ENCODE measurements around a stretch of chr13.

GRCh38 chr13:18609402-18609637 lies 572.3 kb downstream of the TUBA3C start:
- CAGE, long polyA plus RNA, result no peak
- RRBS, result 7% methylated on average over 7 of the region's 29 CpGs

DNA sequence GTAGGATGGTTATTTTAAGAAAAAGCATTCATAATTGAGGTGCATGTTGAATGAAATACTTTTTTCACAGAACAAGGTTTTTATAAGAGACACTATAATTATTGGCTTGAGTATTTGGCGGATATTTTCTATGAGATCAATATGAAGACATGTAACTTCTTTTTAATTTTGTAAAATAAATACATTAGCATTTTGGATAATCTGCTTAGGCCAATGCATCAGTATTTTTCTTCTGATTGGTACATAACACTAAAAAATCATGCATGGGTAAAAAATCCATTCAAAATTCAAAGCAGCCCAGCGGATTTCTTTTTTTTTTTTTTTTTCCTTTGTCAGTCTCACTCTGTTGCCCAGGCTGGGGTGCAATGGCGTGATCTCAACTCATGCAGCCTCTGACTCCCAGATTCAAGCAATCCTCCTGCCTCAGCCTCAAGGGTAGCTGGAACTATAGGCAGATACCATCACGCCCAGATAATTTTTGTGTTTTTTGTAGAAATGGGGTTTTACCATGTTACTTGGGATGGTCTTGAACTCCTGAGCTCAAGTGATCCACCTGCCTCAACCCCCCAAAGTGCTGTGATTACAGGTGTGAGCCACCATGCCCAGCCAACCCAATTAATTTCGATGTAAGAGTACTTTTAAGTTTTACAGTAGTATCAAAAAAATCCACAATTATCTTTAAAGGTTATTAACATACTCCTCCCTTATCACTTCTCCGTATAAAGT lies 68.4 kb downstream of the PSPC1 start:
- CAGE, long polyA plus RNA, result no peak
- RRBS, result no CpG with 5 or more reads among the region's 6 CpGs

DNA sequence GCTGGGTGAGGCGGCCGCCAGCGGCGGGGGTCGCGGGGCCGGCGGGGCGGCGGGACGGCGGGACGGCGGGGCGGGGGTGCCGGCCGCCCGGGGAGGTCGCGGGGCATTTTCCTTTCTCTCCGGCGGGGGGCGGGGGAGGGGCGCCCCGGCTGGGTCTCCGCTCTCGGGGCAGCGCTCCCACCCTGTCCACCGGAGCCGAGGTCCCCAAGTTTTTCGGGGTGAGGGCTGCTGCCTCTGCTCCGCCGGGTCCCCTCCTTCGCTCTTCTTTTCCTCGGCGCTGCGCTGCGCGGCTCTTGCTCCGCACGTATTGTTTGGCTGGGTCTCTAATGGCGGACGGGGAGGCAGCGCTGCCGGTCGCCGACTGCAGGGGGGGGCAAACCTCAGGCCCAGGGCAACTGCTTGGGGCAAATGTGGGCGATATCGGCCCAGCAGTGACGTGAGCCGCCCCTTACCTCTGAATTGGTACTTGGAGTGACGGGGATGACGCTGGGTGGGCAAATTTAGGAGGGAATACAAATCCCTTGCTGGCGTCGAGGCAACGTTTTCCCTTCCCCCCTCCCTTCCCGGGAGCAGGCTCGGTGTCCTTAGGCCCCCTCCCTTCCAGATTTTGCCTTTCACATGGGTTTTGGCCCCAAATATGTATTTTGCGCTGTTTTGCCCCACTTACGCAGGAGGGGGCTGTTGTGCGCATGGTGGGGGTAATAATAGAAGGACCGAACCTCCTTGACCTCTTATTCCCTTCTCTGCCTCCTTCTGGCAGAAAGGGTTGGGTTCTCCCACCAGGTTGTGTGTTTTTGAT lies 803 bp downstream of the ZMYM2 start:
- CAGE, long polyA plus RNA, result no peak
- RRBS, result 3% methylated on average over 19 of the region's 62 CpGs

DNA sequence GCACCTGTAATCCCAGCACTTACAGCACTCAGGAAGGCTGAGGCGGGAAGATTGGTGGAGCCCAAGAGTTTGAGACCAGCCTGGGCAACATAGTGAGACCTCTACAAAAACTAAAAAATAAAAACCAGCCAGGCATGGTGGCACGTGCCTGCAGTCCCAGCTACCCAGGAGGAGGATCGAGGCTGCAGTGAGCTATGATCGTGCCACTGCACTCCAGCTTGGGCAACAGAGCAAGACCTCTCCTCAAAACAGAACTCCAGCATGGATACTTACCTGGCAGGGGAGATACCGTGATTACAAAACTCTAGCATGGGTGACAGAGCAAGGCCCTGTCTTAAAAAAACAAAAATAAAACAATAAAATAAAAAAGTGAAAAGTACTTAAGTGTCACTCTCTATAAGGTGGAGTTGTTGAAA lies 95.3 kb downstream of the GJA3 start:
- CAGE, long polyA plus RNA, result no peak
- RRBS, result no CpG with 5 or more reads among the region's 5 CpGs

GRCh38 chr13:20461395-20461786 lies 64.3 kb downstream of the CRYL1 start:
- CAGE, long polyA plus RNA, result no peak
- RRBS, result no CpG with 5 or more reads among the region's 2 CpGs

- CAGE, long polyA plus RNA, result no peak
- RRBS, result no CpG with 5 or more reads among the region's 9 CpGs
These were observed 49.4 kb downstream of the CRYL1 start for GRCh38 chr13:20476282-20476694.

GRCh38 chr13:20559964-20560292 lies 7.0 kb upstream of the IFT88 start:
- CAGE, long polyA plus RNA, result no peak
- RRBS, result no CpG with 5 or more reads among the region's 3 CpGs

GRCh38 chr13:20712500-20713108 lies 9.1 kb downstream of the IL17D start:
- CAGE, long polyA plus RNA, result no peak
- RRBS, result 0% methylated on average over 5 of the region's 31 CpGs

- CAGE, long polyA plus RNA, result no peak
- RRBS, result 88% methylated on average over 2 of the region's 10 CpGs
These were observed 25.4 kb downstream of the IL17D start for GRCh38 chr13:20728854-20729291.

DNA sequence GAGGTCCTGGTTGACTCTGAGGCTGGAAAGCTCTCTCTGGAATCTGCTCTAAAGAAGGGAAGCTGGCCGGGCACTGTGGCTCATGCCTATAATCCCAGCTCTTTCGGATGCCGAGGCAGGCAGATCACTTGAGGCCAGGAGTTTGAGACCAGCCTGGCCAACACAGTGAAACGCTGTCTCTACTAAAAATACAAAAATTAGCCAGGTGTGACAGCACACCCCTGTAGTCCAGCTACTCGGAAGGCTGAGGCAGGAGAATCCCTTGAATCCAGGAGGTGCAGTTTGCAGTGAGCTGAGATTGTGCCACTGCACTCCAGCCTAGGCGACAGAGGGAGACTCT lies 11.6 kb downstream of the LATS2 start:
- CAGE, long polyA plus RNA, result no peak
- RRBS, result no CpG with 5 or more reads among the region's 6 CpGs

GRCh38 chr13:21296955-21297466 lies 120.6 kb downstream of the MRPL57 start:
- CAGE, long polyA plus RNA, result no peak
- RRBS, result no CpG with 5 or more reads among the region's 8 CpGs

DNA sequence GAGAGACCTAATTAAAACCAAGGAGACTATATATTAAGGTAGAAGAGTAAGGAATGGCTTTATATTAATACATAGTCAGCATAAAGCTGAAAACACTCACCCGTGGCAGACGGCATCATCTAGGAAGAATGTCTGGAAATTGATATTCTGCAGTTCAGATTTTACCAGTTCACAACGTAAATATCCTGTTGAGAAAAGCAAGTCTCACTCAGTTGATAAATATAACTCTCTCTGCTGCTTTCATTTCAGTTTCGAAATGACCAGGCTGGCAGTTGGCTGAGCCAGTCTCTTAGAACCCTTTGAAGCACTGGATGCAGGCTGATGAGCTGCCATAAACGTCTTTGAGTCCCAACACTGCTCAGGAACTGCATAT lies 128.6 kb downstream of the ZDHHC20 start:
- CAGE, long polyA plus RNA, result no peak
- RRBS, result no CpG with 5 or more reads among the region's 5 CpGs

DNA sequence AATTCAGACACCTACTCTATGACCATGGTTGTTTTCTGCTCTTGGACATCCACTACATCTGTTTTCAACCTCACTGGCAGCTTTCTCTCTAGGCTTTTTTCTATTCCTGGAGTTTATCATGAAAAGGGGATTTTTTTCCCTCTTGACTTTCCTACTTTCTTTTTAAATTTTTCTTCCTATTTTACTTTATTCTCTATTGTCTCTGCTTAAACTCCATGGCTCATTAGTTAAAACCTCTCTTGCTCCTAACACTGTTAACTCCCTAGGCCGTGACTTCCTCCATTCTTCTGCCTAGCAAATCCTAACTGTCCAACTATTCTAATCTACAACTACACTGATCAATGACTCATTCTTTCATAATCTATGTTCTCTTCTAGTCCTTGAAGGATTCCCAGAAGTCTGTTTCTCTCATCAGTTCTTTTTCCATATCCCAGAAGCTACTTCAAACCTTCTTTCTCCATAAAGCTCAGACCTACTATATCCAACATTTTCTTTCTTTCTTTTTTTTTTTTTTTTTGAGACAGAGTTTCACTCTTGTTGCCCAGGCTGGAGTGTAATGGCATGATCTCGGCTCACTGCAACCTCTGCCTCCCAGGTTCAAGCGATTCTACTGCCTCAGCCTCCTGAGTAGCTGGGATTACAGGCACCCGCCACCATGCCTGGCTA lies 66.9 kb downstream of the MICU2 start:
- CAGE, long polyA plus RNA, result no peak
- RRBS, result no CpG with 5 or more reads among the region's 4 CpGs

DNA sequence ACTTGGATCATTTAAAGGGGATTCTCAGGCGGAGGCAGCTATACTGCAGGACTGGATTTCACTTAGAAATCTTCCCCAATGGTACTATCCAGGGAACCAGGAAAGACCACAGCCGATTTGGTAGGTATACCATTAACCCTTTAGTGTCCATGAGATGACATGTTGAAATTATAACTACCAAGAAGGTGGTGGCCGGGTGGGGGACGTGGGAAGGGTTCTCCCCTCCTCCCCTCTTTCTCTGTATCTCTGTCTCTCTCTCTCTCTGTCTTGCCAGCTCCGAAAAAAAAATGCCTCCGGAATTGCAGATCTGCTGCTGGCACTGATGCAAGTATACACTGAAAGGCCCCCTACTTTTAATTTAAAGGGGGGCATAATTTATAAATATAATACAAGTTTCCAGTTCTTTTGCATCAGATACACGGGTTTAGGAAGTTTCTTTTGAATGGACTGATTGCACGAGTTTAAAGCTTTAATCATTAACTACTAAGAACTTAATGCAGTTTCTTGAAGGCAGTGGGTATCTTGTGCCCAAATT lies 1.3 kb downstream of the FGF9 start:
- CAGE, long polyA plus RNA, result no peak
- RRBS, result 0% methylated on average over 2 of the region's 8 CpGs

- CAGE, long polyA plus RNA, result no peak
- RRBS, result no CpG with 5 or more reads among the region's 22 CpGs
These were observed 3.8 kb downstream of the FGF9 start for GRCh38 chr13:21674585-21675084.

DNA sequence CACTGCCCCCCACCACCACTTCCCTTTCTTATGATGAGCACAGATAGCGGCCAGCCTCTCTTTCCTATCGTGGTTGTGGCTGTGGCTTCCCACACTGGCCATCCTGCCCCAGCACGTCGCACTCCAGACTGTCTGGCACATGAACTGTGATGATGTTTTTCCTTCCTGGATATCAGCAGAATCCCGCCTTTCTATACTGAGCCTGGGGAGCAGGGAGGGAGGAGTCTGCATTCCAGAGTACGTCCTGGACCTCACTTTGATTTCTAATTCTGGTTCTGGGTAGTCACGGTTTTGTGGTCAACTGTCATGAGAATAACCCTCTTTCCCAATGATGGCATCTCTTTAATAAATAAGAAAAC lies 315.1 kb downstream of the FGF9 start:
- CAGE, long polyA plus RNA, result no peak
- RRBS, result no CpG with 5 or more reads among the region's 7 CpGs

DNA sequence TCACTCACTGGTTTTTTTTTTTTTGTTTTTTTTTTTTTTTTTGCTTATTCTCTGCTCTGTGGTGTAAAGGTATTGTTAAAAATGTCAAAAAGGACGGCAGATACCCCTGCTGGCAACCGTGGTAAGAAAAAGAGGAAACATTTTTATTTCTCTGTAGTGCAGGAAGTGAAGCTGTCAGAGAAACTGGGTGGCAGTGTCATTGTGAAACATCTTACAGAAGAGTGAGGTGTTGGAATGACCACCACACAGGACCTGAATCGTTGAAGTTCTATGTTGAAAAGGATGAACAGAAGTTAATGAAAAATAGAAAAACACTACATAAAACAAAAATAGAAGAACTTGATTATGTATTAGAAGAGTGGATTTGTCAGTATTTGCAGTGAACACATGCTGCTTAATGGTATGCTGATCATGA lies 346.4 kb downstream of the FGF9 start:
- CAGE, long polyA plus RNA, result no peak
- RRBS, result no CpG with 5 or more reads among the region's 3 CpGs

DNA sequence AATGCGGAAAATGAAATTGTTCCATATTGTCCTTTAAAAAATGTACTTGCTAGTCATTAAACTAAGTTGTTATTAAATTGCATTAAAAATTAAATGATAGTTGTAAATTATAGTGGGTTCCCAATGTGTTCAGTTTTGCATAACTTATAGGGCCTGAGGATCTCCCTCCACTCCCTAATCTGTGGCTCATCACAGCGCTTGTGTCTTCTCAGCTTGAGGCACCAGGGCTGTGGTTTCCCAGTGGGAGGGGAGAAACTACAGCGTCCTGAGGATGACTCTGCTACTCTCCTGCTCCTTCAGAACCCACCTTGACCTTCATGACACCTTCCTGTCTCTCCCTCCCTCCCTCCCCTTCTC lies 1.3 kb downstream of the SGCG start:
- CAGE, long polyA plus RNA, result no peak
- RRBS, result no CpG with 5 or more reads among the region's 3 CpGs

DNA sequence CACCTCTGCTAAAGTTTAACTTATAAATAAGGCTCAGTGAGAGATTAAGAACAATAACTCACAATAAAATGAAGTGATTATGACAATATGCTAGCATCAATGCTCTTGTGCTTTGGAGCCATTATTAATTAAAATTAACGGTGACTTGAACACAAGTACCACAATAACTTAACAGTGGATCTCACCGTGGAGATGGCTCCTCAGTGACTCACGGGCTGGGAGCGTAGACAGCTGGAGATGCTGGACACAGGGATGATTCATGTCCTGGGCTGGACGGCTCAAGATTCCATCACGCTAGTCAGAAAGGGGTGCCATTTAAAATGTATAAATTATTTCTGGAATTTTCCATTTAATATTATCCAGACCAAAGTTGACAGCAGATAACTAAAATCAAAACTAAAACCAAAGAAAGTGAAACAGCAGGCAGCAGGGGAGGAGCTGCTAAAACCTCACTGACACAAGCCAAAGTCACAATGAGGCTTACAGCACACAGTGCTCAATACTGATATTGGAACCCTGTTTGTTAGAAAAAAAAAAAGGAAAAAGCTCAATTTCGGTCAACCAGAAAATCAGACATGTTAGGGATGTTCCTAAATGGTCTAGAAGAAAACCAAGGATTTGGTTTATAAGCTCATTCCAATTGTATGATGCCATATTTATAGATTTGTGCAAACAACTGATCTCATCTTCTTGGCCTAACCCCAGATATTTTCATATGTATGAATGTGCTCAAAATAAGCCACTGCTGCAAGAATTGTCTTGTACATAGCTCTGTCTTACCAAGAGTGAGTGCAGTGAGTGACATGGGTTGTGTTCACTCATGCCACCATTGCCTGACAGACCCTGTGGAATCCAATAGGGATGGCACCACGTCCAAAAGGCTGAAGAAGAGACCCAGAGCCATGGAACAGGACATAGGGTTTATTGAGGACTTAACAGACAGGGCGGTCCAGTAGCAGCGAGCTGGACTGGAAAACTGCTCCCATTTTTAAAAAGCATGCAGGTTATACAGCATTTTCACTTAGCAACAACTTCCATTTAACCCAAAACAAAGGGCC lies 111.8 kb downstream of the SACS start:
- CAGE, long polyA plus RNA, result no peak
- RRBS, result no CpG with 5 or more reads among the region's 10 CpGs

DNA sequence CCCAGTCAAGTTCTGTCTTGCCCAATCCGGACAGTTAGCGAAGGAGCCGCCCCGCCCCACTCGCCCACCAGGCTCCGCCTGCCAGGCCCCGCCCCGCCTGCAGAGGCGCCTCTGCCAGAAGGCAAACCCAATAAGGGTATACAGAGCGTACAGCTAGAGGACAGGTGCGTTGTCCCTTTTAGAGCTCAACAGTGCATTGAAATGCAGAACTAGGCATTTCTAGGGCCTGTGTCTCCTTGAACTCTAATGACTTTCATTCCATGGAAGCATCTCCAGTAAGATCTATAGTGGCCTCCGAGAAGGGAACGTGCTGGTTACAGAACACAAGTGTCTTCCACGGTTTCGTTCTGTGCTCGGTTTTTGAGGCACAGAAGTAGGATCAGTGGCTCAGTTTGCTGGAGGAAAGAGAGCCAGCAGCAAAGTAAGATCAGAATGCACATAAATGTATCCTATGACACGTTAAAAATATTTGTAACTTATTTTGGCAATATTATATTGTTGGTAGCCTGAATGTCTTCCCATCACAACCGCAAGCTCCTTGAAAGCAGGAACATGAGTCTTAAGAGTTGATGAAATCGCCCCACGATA lies 57.7 kb downstream of the SACS start:
- CAGE, long polyA plus RNA, result no peak
- RRBS, result no CpG with 5 or more reads among the region's 20 CpGs

Measured in mammary epithelial cell (primary cell).